ENCODE data around the gene DYNLT1.

GRCh38 chr6:157989969-157990329, 8.3 kb downstream of the SYNJ2 start:
- PRO-cap: no peak

DNA sequence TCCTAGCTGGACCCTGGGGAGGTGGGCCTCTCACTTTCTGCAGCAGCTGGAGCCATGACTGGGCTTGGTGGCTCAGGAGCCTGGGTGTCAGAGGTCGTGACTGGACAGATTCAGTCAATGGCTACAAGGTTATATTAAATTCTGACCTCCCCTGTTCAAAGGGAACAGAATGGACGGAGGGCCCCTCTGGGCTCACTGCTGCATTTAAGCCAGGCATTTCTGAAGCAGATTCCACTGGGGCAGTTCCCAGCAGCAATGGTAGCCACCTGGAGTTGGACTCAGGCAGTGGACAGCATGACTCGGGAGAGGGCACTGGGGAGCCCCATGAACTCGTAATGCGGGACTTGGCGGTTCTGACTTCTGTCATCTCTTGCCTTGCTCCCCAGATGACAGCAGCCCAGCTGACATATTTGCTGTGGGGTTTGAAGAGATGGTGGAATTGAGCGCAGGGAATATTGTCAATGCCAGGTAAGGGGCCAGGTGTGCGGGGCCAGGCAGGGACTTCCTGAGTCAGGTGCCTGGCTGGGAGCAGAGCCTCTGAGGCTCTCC, 86.7 kb downstream of the SYNJ2 start:
- PRO-cap: no peak

DNA sequence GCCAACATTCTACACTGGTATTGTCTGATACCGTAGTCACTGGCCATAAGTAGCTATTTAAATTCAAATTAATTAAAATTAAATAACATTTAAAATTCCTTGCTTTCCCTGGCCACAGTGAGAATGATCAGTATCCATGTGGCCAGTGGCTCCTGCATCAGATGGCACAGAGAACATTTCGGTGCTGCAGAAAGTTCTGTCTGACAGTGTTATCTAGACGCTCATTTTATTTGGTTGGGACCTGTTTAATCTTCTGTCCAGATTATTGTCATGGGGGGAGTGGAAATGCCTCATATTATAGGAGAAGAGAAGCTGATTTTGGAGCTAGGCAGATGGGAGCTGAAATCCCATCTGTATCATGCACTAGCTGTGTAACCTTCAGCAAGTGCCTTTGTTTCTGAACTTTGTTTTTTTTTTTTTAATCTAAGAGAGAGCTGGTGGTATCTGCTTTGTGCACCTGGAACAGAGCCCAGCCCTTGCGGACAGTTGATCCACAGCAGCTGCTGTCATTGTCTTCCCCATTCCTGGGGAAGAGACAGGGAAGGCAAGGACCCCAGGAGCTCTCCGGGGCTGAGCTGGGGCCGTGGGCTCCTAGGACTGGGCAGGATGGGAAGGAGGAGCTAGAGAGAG, 91.9 kb downstream of the SYNJ2 start:
- PRO-cap: no peak

GRCh38 chr6:158412042-158412484, 99.8 kb downstream of the TULP4 start:
- PRO-cap: unidirectional peak, minus-strand start at chr6:158412118

GRCh38 chr6:158510006-158511021, 49.6 kb upstream of the TMEM181 start:
- PRO-cap: no peak

DNA sequence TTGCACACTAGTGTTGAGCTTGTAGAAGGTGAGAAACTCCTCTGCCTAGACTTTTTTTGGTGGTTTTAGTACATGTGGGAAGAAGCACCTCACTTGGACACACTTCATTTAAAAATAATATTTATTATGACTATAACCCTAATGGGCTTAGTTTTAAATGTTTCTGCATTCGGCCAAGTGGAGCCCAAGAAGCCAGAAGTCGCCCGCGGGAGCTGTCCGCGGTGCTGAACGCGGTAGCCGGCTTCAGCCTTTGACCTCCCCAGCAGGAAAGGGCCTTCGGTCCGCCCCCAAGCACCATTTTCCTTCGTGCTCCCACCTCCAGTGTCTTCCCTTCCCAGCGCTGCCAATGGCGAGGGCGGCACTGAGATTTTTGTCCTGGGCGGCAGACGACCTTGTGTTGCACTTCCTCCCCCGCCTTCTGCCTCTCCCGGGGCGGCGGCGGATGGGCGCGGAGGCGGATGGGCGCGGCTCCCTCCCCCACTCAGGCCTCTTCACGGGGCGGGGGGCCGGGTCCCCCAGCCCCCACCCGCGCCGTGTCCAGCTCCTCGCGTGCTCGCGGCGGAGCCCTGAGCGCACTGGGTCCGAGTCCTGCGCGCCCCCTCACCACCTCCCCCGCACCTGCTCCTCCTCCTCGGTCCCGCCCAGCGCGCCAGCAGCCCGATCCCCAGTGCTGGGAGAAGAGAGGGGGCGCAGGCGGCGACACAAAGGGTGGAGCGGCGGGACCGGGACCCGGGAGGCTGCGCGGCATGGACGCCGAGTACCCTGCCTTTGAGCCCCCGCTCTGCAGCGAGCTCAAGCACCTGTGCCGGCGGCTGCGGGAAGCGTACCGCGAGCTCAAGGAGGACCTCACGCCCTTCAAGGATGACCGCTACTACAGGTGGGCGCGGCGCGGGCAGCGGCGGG, 23.7 kb upstream of the TMEM181 start:
- PRO-cap: no peak

DNA sequence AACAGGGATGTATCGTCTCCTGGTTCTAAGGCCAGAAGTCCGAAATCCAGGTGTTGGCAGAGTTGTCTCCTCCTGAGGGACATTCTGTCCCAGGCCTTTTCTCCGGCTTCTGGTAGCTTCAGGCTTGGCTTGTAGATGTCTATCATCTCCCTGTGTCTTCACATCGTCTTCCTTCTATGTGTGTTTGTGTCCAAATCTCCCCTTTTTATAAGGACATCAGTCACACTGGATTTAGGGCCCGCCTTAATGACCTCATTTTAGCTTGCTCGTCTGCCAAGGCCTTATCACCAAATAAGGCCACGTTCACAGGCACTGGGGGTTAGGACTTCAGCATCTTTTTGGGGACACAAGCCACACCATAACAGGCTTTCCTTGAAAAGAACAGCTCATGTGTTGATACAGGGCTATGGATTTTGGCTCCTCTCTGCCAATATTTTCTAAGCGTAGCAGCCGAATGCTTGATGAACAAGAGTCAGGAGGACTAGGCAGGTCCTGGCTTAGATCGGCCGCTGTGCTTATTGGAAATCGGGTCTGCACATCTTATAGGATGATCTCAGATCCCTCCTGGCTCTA, 16.3 kb upstream of the TMEM181 start:
- PRO-cap: no peak

- PRO-cap: no peak
Observed at GRCh38 chr6:158640661-158640882, 4.0 kb downstream of the DYNLT1 start.

- PRO-cap: bidirectional peak, plus-strand start at chr6:158644337, minus-strand start at chr6:158644285; bidirectional peak, plus-strand start at chr6:158644493, minus-strand start at chr6:158644433
Observed at GRCh38 chr6:158644084-158644609, 396 bp downstream of the DYNLT1 start.

- PRO-cap: bidirectional peak, plus-strand start at chr6:158644950, minus-strand start at chr6:158644725
Observed at GRCh38 chr6:158644610-158645265, at the start of gene DYNLT1. DYNLT1 (minus strand) TSS chr6:158644743.

GRCh38 chr6:158720273-158721157, 70.7 kb downstream of the SYTL3 start:
- PRO-cap: no peak

- PRO-cap: no peak
Observed at GRCh38 chr6:158764163-158765126, 54.7 kb downstream of the EZR start.

- PRO-cap: unidirectional peak, plus-strand start at chr6:158789530
Observed at GRCh38 chr6:158789190-158789905, 29.8 kb downstream of the EZR start.

DNA sequence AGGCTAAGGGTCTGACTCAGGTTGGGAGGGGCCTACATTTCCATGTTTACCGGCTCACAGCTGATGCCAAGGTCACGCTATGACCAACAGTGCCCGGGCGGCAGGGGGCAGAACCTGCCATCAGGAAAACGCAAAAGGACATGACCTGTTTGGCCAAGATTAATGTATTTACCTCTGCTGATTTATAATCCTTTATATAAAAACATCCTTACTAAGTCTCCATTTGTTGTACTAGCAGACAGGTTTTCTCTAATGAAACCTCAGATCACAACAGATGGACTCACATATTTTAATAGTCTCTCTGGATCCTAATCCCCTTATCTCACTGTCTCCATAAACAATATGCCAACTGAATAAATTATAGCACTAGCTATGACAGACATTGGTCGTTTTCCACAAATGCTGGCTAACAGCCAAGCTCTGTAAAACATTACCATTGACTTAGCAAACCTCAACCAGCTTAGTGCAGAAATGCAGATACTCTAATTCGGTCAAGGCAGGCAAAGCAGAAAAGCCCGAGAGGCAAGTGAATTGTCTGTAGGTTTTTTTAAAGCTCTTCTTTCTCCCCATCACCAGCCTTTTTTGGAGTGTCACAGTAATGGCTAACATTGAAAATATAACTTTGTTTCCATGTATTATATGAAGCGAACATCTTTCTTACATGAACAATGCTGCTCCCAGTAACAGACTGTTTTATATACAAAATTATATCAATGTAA, 19.7 kb downstream of the EZR start:
- PRO-cap: bidirectional peak, plus-strand start at position 489 of the sequence, minus-strand start at position 284 of the sequence

GRCh38 chr6:158800981-158801361, 18.2 kb downstream of the EZR start:
- PRO-cap: no peak

- PRO-cap: no peak
Observed at GRCh38 chr6:158815088-158815767, 3.9 kb downstream of the EZR start.

DNA sequence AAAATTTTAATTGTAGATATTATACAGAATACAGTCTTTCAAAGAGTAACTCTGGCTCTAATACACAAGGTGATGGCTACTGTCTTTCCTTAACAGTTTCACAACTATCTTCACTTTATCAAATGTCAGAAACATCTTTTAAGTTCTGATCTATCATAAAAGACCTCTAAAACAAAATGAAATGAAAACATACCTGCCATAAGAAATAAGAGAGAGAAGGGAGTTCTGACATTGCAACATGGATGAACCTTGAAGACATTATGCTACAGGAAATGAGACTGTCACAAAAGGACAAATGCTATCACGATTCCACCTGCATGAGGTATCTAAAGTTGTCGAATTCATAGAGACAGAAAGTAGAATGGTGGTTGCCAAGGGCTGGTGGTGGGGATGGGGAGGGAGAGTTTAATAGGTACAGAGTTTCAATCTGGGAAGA, 3.4 kb downstream of the EZR start:
- PRO-cap: no peak

GRCh38 chr6:158826025-158826644, 7.0 kb upstream of the EZR start:
- PRO-cap: no peak

- PRO-cap: no peak
Observed at GRCh38 chr6:158826842-158827543, 7.8 kb upstream of the EZR start.

DNA sequence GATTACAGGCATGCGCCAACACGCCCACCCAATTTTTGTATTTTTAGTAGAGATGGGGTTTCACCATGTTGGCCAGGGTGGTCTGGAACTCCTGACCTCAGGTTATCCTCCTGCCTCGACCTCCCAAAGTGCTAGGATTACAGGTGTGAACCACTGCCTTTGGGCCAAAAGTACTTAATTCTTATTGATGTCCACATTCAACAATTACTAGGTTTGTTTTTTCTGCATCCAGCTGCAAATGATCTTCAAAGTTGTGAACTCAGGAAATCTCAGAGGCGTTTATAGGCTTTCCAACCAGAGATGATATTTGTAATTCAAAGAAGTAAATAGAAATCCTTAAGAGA, 49.4 kb upstream of the EZR start:
- PRO-cap: no peak

Measured in ileum (tissue), 1 donor.